ENCODE data around the genes GPATCH1 and LRP3.

- PRO-cap, result no peak
Observed at GRCh38 chr19:30669341-30670370, 297.5 kb downstream of the ZNF536 start.

DNA sequence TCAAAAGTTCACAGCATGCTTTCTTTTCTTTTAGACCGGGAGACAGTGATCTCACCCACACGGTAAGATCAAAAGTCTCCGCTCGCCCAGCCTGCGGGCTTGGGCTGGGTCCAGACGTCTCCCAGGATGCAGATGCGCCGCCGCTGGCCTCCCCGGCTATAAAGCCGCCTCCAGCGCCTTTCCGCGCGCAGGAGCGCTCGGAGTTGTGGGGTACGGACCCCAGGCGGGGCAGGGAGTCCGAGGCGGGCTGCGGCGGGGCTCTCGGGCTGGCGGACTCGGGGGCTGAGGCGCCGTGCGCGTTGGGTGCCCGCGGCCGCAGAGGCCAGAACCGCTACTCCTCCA, 2.0 kb upstream of the TSHZ3 start:
- PRO-cap, result bidirectional peak, plus-strand start at position 190 of the sequence, minus-strand start at position 47 of the sequence

DNA sequence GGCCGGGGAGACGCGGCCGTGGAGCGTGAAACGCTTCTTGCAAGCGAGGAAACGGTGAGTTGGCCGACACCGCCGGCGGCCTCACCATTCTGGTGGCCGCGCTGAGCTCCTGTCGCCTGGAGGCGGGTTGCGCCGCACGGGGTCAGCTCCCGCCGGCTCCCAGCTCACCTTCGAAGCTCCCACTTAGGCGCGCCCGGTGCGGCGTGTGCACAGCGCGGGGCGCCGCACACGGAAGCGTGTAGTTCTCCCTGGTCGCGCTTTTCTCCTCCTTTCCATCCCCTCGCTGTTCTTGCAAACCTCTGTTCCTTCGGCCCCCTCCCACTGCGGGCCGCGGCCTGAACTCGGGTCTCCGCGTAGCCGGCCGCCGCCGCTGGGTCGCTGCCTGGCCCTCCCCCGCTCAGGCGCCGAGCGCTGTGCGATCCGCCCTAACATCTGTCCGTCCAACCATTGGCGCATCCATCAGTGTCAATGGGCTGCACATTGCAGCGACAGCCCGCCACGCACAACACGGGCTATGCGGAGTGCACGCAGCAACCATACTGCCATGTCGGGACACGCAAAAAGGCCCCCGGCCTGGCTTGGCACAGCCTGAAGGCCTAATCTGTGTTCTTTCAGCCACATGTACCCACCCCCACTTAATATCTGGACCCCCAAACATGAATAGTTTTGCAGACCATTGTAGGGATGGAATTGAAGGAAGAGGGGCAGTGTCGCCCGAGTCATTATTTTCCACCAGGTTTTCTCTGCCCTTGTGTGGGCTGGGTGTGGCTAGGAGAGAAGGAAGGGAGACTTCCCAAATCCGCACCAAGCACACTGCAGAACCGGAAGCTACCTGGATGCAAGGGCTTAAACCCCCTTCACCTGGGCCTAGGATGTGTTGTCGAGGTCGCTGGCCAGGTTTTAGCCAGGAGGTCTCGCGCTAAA, 2.6 kb upstream of the TSHZ3 start:
- PRO-cap, result no peak

DNA sequence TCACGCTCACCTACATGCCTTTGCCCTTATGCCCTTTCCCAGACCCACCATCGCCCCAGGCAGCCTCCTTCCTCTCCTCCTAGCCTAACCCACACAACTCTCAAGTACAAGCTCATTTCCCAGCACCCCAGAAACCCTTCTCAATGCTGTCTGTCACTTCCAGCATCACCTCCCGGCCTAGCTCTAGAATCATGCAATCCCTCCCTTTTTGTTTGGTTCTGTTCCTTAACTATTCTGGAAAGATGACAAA, 454.0 kb upstream of the TSHZ3 start:
- PRO-cap, result unidirectional peak, plus-strand start at position 160 of the sequence

- PRO-cap, result no peak
Observed at GRCh38 chr19:32091163-32091869, 254.1 kb upstream of the ZNF507 start.

GRCh38 chr19:32404783-32405417, 670 bp upstream of the DPY19L3 start:
- PRO-cap, result unidirectional peak, minus-strand start at chr19:32405259

- PRO-cap, result no peak
Observed at GRCh38 chr19:32587062-32587648, 6.2 kb downstream of the PDCD5 start.

DNA sequence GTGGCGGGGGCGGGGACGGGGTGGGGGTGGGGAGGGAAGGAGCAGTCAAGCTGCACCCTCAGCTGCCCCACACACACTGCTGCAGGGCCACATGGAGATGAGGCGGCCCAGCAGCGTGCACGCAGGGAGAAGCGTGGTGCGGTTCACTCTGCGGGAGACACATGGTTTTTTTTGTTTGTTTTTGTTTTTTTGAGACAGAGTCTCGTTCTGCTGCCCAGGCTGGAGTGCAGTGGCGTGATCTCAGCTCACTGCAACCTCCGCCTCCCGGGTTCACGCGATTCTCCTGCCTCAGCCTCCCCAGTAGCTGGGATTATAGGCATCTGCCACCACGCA, 21.3 kb downstream of the ANKRD27 start:
- PRO-cap, result no peak

GRCh38 chr19:32693226-32694050, 1.8 kb downstream of the NUDT19 start:
- PRO-cap, result no peak

DNA sequence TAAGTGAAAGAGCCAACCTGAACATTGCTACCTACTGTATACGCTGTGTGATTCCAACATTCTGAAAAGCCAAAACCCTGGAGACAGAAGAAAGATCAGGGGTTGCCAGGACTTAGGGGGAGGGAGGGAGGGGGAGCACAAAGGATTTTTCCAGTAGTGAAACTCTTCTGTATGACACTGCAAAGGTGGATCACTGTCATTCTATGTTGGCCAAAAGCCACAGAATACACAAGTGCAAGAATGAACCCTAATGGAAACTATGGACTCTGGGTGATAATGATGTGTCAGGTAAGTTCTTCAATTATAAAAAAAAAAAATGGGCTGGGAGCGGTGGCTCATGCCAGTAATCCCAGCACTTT, 36.9 kb downstream of the FAAP24 start:
- PRO-cap, result no peak

DNA sequence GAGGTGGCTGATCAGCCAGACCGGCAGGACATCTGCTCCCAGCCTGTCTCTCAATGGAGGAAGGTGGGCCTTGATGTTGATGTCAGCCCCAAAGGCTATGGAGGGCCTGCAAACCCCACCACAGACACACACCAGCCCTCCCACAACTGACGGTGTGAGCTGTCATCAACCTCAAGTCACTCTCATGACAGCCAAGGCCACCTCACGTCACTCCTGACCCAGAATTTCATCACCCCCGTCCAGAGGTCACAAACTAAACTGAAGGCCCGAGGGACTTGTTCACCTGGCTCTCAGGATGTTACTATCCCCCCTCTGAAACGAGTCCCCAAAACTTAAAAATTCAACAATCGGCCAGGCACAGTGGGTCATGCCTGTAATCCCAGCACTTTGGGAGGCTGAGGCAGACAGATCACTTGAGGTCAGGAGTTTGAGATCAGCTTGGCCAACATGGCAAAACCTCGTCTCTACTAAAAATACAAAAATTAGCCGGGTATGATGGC, 25.4 kb downstream of the RHPN2 start:
- PRO-cap, result no peak

DNA sequence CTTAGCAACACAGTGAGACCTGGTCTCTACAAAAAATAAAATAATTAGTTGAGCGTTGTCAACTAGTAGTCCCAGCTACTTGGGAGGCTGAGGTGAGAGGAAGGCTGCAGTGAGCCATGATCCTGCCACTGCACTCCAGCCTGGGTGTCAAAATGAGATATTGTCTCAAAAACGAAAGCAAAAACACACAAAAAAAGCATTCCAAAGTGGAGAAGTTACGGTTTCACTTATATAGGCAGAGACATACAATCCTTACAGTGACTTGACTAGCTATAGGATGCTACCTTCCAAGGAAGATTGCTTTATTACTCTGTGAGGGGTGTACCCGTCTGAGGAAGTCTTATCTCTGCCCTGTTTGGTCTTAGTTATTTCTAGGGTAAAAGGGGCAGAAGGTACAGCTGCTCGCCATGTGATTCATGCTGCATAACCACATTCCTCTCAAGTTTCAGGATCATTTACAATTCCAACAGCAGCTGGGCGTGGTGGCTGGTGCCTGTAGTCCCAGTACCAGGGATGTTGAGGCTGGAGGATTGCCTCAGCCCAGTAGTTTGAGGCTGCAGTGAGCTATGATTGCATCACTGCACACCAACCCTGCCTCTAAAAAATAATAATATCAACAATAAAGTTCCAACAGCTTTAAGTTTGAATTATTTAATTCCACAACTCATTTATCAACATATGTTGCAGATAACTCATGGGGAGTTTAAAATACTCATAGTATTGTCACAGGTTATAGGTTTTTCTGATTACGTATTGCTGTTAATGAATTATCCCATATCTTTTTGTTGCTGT, 2.9 kb upstream of the GPATCH1 start:
- PRO-cap, result no peak

DNA sequence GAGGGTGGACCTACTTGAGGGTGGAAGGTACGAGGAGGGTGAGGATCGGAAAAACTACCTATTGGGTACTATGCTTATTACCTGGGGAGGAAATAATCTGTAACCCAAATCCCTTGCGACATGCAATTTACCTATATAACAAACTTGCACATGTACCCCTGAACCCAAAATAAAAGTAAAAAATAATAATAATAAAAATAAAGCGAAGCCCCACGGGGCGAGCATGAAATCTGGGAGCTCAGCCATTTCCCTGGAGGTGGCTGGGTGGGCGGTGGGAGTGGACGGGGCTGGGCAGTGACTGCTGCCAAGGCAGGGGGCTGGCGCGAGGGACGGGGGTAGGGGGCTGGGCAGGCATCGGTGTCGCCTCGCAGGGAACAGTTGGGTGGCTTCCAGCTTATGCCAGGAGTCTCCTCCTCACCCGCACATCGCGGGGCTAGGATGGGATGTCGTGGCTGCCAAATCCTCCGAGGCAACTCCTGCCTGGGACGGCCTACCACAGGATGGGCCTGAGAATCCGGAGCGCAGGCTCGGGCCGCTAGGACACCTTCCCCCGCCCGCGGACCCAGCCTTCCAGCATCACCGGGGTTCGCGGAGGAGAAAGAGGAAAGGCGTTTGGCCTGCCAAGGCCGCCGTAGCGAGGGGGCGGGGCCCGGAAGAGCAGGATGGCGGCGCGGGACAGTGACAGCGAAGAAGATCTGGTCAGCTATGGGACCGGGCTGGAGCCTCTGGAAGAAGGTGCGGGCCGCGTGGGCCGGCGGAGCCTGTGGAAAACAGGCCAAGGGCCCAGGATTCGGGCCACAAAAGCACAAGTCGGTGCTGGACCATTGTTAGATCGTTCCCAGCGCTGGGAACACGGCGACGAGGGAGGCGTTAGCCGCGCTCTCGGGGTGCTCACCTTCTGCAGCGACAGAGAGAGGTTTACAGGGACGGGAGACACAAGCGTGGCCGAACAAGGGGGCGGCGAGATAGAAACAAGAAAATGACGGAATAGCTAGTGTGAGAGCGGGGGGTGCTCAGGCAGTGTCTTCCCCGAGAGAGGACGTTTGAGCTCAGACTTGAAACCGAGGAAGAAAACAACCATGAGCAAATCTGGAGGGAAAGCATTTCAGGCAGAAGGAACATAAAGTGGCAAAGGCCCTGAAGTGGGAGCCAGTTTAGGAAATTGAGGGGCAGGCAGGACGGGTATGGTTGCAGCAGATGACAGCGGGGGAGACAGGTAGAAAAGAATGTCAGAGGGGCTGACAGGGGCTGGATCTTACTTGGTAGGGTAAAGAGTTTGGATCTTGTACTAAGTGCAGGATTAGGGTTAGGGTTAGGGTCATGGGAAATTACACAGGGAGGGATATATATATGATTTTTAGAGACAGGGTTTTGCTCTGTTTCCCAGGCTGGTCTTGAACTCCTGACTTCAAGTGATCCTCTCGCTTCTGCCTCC, at the start of gene GPATCH1:
Gene GPATCH1 (plus strand): TSS at position 650 of the 1,435 bp plus-strand sequence.
- PRO-cap, result bidirectional peak, plus-strand start at position 653 of the sequence, minus-strand start at position 597 of the sequence

GRCh38 chr19:33193735-33194918, at the start of gene LRP3:
Gene LRP3 (plus strand): TSS chr19:33194330.
- PRO-cap, result bidirectional peak, plus-strand start at chr19:33194350, minus-strand start at chr19:33194247

DNA sequence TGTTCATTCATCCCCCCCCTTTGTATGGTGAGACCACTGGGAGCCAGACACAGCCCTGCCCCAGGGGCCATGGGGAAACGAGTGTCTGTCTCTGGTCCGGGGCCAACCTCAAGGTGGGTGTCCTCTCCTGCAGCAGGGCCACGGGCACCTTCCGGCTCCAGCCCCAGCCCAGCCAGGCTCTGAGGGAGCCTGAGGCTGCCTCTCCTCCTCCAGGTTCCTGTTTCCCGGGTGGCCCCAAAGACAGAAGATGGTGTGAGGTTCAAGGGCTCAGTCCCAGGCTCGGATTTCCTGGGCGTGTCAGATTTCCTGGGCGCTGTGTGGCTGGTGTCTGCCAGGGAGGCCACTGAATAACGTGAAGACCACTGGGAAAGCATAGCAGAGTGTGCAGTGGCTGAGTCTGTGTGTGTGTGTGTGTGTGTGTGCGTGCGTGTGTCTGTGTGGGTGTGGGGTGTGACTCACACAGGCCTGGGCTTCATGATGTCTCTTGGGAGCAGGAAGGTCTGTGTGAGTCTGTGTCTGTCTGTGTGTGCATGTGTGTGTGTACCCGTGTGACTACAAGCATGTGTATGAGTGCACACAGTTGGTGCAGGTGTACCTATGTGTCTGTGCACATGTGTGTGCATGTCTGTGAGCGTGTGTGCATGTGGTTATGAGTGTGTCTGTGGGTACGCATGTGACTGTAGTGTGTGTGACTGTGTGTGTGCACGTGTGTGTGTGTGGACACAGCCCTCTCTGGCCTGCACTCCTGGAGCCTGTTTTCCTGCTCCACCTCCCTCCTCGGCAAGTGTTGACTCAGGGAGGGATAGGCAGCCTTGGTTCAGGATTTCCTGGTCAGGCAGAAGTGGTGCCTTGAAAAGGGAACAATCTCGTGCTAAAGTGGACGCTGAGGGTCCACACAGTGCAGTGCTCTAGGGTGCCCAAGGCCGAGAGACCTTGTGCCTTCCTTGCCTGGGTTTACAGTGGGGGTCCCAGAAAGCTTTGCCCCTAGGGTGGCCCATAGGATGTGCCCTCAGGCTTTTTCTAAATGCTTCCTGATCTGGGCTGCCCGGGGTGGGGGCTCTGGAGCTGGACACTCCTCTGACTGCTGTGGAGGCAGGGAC, 28.2 kb downstream of the CEBPA start:
- PRO-cap, result no peak

DNA sequence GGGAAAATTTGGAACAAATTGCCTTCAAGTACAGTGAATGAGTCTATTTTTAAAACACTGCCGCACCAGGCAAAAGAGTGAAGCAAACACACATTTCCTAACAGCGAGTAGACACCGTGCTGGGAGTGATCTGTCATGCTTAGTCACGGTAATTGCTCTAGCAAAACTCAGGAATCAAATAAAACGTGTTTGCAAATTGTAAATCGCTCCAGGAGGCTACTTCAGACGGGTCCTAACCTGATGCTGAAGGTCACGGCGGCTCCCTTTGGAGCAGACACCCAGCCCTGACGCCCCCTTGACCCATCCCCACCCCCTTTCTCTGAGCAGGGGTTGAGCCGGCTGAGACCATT, 9.0 kb downstream of the CEBPA start:
- PRO-cap, result no peak

- PRO-cap, result no peak
Observed at GRCh38 chr19:33293679-33293973, 8.7 kb downstream of the CEBPA start.

DNA sequence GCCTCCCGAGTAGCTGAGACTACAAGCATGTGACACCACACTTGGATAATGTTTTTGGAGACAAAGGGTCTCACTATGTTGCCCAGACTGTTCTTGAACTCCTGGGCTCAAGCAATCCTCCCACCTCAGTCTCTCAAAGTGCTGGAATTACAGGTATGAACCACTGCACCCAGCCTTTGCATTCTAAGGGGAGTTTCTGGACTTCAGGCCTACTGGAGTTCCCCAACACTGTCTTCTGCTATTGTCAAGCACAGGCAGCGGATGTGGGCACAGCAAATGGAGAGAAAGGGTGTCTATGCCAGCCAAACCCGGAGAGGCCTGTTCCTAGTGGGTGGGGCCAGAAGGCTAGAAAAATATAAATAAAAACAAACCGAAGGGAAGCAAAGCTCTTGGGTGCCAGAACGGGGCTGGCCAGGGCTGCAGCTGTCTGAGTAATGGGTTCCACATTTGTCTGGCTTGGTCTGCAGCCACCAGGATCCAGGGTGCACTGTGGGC, 6.2 kb downstream of the CEBPA start:
- PRO-cap, result no peak

GRCh38 chr19:33373890-33374927, 700 bp downstream of the CEBPG start:
- PRO-cap, result bidirectional peak, plus-strand start at chr19:33374117, minus-strand start at chr19:33374071; unidirectional peak, minus-strand start at chr19:33374202

GRCh38 chr19:33376469-33376915, 3.0 kb downstream of the CEBPG start:
- PRO-cap, result unidirectional peak, minus-strand start at chr19:33376532

Data from right common carotid artery plus branches (tissue), 1 donor.